SEM (cell line): Measurements from ENCODE around the gene GPR34.

GRCh38 chrX:41085968-41087096 is 1.1 kb downstream of the USP9X start:
- PRO-cap = bidirectional peak, plus-strand start at chrX:41086212, minus-strand start at chrX:41086076; bidirectional peak, plus-strand start at chrX:41086549, minus-strand start at chrX:41086514

DNA sequence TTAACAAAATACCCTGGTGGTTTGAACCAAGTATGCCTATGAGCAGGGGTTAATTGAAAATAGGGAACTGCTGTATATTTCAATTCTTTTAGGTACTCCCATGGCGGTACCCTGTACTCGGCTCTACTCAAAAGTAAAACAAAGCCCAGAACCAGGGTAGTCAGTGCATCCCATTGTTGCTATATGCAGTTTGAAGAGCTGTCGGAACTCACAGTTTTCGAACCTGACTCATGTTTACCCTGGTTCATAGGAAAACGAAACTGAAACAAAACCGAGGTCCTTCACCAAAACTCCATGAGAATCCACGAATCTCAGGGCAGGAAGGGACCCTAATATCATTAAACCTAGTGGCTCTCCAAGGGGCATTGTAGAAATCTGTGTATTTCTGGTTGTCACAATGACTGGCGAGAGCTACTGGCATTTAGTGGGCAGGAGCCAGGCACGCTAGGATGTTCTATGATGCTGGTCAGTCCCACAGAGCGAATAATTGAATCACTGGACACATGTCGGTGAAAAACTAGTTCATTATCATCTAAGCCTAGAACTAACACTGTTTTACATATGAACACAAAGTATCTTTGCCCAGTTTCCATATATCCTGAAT is 2.4 kb upstream of the DDX3X start:
- PRO-cap = no peak

- PRO-cap = no peak
Observed at GRCh38 chrX:41343913-41344482, 10.0 kb downstream of the DDX3X start.

DNA sequence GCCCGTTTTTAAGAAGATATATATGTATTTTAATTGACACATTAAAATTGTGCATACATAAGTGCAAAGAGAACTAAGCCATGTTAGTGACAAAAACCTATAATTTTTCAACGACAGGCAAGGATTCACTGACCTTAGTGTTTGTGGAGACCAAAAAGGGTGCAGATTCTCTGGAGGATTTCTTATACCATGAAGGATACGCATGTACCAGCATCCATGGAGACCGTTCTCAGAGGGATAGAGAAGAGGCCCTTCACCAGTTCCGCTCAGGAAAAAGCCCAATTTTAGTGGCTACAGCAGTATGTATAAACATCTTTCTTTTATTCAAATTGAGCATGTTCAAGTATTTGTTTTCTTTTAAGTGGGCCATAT is 12.1 kb downstream of the DDX3X start:
- PRO-cap = no peak

DNA sequence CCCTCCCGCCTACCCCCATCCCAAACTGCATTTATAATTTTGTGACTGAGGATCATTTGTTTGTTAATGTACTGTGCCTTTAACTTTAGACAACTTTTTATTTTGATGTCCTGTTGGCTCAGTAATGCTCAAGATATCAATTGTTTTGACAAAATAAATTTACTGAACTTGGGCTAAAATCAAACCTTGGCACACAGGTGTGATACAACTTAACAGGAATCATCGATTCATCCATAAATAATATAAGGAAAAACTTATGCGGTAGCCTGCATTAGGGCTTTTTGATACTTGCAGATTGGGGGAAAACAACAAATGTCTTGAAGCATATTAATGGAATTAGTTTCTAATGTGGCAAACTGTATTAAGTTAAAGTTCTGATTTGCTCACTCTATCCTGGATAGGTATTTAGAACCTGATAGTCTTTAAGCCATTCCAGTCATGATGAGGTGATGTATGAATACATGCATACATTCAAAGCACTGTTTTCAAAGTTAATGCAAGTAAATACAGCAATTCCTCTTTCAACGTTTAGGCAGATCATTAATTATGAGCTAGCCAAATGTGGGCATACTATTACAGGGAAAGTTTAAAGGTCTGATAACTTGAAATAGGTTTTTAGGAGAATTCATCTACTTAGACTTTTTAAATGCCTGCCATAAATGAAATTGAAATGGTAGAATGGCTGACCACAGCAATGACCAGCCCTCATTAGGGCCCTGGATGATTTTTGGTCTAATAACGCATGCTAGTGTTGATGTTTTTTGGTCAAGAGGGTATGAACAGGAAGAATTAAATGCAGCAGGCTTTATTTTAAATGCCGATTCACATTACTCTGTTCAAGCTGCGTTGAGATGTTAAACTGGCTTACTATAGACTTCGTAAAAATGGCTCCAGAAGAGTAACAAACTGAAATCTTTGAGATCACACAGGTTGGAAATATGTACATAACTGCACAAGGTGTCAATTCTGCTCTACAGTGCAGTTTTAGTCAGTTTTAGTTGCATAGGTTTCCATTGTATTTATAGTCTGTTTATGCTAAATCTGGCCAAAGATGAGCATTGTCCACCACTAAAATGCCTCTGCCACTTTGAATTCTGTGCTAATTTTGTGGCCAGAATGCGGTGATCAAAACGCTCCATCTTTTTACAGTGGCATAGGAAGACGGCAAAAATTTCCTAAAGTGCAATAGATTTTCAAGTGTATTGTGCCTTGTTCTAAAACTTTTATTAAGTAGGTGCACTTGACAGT is 14.4 kb downstream of the DDX3X start:
- PRO-cap = no peak

DNA sequence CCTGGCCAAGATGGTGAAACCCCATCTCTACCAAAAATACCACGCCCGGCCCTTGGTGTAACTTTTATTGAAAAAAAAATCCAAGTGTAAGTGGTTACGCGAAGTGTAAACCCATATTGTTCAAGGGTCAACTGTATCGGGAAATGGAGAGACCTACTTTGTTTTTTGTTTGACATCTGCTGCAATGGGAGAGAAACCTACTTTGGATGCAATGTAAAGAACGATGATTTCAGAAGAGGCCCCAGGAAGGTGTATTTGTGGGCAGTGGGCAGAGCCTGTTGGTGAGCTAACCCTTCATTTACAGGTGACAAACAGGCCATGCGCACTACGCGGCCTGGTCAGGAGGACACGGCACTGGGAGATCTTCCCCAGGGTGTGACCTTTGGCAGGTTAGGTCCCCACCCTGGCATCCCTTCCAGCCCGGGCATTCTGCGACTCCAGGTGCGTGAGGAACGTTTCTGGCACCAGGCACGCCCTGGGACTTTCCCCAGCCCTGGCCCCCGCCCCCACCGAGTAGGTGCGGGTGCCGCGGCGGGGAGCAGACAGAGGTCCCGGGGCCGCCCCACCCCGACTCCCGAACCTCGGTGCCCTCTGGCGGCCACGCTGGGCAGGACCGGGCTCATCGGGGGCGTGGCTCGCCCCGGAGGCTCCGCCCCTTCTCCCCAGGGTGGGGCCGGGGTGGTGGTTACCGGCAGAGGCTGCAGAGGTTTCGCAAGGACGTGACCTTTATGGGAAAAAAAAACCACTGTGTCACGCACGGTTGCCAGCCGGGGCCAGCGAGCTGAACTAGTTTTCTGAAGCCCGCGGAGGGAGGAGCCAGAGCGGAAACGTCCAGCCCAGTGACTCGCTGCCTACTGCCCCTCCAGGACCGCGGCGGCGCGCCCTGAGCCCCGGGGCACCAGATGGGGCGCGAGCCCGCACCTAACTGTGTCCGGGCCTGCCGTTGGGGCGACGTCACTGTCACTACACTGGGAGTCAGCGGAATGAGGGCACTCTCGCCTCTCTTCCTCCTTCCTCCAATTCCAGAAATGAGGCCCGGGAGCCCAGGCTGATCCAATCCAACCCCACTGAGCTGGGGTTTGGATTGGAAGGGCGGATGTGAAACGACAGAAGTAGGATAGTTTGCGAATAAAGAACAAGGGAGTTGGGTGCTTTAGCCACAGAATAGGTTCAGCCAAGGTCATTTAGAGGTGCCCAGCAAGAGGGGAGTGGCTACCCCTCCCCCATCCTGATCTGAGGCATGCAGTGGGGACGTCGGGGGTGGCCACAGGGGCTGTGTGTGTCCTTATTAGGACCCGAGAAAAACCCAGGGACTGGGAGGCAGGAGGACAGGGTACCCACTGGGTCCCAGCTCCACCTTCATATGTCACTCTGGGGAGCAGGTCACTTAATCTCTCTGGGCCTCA is 4.9 kb upstream of the NYX start:
- PRO-cap = unidirectional peak, plus-strand start at position 694 of the sequence; unidirectional peak, plus-strand start at position 757 of the sequence; unidirectional peak, plus-strand start at position 789 of the sequence; unidirectional peak, plus-strand start at position 839 of the sequence; unidirectional peak, plus-strand start at position 901 of the sequence; bidirectional peak, plus-strand start at position 957 of the sequence, minus-strand start at position 927 of the sequence

GRCh38 chrX:41665129-41665643 is 23.6 kb upstream of the GPR34 start:
- PRO-cap = no peak

DNA sequence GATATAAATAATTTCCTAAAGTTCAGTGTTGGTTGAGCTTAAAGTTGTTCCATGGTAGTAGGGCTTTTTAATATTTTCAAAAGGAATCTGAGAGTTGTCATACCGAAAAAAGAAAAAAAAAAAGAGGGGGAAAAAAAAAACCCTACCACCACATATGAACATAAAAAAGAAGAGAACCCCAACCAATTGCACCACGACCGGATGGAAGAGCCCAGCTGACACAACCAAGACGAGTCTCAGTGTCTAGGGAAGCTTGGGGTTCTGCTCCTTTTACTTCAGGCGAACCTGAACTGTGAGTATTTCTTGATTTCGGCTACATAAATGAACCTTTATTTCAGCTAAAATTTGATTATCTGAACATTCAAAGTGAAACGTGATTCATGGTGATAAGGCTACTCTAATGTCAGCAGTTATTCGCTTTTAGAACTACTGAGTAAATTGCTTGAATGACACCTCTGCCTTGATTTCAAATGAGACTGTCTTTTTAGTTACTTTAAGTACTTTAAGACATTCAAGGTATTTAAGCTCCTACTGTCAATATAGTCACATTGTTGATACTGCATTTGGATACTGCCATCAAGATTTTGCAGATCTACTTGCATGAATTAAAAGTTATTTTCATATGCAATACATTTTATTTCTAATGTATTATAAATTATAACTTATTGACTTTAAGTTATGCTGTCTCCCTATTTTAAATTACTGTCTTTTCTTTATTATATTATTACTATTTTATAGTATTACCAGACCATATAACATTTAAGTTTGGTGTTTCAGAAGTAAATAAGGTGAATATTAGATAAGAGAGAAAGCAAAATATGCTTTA is at the start of gene GPR34:
TSS of gene GPR34 (plus strand) at position 181 of the 826 bp plus-strand sequence.
- PRO-cap = no peak

DNA sequence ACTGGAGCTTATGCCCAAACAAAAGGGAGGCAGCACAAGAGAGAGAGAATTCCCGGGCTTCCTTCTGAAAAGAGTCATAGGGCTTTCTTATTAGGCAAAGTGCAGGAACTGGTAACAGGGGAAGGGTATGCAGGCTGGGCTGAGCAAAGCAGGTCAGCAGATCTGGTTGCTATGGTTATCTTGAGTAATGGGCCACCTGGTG is 5.3 kb upstream of the GPR82 start:
- PRO-cap = no peak

GRCh38 chrX:41909133-41909457 is 14.3 kb downstream of the CASK start:
- PRO-cap = no peak

DNA sequence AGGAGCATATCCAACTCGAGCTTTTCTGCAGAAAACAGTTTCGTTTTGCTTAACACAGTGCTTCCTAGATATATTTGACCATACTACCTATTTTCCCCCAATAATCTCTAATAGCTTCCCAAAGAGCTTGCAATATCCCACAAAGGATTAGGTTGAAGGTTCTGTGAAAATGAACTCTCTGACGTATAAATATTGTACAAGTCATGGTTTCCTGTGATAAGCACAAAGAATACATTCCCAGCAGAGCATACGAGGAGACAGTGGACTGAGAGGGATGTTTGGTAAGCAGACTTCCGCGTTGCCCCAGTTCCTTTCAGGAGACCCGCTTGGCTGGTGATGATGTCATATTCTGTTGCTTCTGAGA is 323.8 kb upstream of the CASK start:
- PRO-cap = bidirectional peak, plus-strand start at position 243 of the sequence, minus-strand start at position 267 of the sequence

DNA sequence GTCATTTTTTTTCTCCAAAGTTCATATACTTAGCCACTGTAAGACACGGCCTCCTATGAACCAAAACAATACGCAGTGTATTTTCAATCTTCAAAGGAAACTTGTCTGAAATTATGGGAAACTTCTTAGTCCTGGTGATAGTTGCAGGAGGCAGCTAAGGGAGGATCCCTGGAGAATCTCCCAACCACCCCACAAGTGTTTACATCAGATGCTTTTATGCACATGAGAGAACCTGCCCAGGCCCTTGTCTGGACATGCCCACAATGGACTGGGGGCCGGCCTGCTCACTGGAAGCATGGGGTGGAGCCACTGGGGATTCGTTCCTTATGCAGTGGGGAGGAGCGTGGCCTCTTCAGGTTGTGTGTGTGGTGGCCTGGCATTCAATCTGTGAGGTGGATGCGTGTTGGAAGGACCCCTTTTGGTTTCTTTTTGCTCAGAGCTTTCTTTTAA is 398.7 kb upstream of the PPP1R2C start:
- PRO-cap = no peak

GRCh38 chrX:43311523-43312055 is 344.5 kb upstream of the MAOA start:
- PRO-cap = no peak

DNA sequence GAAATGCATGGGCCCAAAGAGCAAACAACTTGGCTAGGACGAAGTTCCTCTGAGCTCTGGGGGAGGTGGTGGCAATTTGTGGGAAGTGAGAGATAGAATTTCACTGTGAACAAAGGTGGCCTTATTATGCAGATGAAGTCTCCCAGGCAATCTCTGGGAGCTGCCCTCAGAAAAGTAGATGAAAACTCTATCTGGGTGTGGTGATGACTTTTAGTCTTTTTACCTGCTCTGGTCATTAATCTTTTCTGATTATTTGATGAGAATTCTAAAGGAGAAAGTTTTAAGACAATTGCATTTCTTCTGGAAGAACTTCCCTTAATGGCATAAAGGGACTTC is 37.6 kb upstream of the MAOA start:
- PRO-cap = no peak

GRCh38 chrX:43702506-43703008 is 46.5 kb downstream of the MAOA start:
- PRO-cap = no peak

DNA sequence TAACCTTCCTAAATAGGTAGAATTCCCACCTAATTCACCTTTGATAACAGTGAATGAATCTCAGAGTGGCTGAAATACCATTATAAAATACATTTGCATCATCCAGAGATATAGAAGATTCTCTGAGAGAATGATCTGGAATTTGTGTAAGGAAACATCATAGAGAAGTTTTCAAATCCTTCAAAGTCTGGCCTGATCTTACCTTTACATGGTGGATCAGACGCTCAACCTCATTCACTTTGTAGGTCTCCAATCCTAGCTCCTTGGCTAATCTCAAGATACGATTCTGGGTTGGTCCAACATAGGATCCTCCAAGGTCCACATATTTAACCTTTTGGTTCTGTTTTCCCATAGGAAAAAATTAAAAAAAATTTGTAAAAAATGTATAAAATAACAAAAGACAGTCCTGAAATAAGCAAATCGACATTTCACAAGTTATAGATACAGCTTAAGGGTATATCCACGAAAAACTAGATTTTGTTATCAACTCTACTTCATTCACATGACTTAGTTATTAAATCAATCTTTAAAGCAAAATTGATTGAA is 43.5 kb downstream of the MAOB start:
- PRO-cap = no peak

DNA sequence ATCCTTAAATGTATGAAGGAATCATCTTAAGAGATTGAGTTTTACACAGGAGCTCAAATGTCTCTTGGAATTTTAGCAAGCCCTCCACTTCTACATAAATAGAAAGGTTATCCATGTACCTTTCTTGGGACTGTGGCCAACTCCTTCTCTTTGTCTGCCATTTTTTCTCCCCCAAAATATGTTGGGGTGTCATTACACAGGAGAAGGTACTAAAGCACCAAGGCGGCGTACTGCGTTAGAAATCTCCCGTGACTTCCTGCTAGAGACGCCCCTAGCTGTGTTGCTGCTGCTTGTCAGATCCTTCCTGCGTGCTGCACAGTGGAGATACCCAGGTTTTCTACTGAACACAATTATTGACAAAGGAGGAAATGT is 97.8 kb downstream of the EFHC2 start:
- PRO-cap = no peak

DNA sequence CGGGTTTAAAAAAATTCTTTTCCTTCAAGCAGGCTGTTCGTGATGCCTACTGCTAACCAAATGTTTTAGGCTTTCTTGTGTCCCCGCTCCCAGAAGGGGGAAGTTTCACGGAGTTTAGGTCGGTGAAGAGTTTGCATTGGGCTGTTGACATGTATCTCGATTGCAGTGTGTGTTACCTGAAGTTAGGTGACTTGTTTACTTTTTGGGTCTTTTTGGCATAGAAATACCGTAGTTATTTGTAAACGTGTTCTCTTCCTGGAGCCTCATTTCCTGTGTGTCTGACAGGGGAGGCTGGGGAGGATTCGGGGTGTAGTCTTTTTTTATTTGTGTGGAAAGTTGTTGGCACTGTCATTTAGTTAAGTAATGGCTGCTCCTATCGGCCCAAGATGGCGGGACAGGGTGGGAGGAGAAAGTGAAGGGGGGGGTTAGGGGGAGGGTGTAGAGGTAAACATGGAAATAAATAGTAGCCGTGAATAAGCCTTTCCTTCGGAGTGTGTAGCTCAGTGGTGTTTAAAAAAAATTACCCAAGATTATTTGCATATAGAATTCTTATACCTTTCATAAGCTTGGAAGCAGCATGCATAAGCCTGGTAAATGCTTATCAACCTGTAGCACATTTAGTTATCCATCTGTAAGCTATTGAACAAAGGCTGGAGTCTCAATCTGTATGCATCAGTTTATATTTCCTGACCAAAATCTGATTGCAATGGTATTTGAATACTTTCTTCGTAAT is 1.5 kb downstream of the KDM6A start:
- PRO-cap = unidirectional peak, minus-strand start at position 388 of the sequence

DNA sequence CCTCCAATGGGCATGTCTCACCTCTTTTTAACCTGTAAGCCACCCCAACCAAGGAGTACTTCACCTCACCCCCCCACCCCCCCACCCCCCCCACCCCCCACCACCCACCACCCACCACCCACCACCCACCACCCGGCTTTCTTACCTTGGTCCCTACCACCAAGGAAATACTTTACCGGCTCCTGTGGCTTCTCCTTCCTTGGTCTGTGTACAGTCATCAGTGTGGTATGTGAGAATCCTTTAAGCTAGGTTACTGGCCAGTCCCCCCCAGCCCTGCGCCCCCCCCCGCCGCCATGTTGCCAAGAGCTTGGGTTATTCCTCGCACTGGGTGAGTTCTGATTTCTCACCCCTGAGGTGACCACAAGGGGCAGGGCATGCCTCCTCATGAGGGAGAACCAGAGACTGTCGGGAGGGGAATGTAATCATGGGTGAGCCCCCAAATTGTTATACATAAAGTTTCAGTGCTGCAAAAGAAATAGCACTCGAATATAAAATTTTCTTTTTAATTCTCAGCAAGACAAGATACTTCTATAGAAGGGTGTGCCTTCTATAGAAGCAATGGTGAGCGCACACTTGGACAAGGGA is 133.0 kb downstream of the KDM6A start:
- PRO-cap = no peak

DNA sequence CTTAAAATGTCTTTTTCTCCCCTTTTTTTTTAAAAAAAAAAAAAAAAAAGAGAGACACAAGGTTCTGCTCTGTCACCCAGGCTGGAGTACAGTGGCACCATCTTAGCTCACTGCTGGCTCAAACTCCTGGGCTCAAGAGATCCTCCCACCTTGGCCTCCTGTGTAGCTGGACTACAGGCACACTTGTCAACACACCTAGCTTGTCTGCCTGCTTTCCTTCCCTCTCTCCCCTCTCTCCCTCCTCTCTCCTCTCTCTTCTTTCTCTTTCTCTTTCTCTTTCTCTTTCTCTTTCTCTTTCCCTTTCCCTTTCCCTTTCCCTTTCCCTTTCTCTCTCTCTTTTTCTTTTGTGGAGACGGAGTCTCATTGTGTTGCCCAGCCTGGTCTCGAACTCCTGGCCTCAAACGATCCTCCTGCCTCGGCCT is 132.1 kb downstream of the DIPK2B start:
- PRO-cap = no peak